ENCODE data around the gene DCANP1.

GRCh38 chr5:134151488-134152740, 24.8 kb downstream of the SKP1 start:
- PRO-cap = no peak

DNA sequence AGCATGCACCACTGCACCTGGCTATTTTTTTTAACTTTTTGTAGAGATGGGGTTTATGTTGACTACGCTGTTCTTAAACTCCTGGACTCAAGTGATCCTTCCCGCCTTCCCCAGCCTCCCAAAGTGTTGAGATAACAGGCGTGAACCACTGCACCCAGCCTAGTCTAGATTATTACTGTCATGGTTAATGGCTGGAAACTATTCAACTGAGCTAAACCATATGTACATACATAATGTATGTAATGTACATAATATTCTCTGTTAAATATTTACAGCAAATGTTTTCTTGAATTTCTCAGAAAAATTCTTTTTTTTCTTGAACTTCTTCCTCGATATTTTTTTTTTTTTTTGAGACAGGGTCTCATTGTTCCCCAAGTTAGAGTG, 21.3 kb downstream of the PPP2CA start:
- PRO-cap = no peak

- PRO-cap = no peak
Measured at GRCh38 chr5:134241963-134242535, 16.2 kb upstream of the PPP2CA start.

DNA sequence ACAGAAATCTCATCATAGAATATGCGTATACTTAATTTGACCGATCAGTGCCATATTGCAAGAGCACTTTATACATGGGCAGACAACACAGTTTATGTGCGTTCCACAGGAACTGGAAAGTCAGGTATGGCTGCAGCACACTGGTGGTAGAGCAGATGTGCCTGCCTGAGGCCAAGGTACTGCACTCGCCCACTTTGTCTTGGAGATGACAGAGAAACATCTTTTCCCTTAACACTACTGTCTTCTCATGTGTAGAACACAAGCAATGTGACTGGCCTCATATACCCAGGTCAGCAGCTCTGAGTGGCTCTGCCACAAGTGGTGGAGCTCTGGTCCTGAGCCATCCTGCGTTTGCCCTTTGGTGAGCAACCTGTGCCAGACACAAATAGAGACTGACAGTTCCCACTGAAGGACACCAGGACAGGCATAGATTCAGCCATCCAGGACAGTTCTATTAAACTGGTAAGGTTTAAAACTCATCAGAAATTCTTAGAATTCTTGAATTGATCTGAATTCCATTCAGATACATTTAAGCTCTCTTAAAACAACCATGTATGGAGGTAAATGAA, 21.0 kb upstream of the PPP2CA start:
- PRO-cap = no peak

- PRO-cap = no peak
Measured at GRCh38 chr5:134279393-134280167, 53.7 kb upstream of the PPP2CA start.

GRCh38 chr5:134503235-134503784, 22.2 kb upstream of the JADE2 start:
- PRO-cap = unidirectional peak, plus-strand start at chr5:134503649

- PRO-cap = no peak
Measured at GRCh38 chr5:134511730-134512552, 13.5 kb upstream of the JADE2 start.

GRCh38 chr5:134638619-134639274, 6.1 kb upstream of the SAR1B start:
- PRO-cap = no peak

GRCh38 chr5:134780717-134781405, 22.3 kb downstream of the DDX46 start:
- PRO-cap = no peak

DNA sequence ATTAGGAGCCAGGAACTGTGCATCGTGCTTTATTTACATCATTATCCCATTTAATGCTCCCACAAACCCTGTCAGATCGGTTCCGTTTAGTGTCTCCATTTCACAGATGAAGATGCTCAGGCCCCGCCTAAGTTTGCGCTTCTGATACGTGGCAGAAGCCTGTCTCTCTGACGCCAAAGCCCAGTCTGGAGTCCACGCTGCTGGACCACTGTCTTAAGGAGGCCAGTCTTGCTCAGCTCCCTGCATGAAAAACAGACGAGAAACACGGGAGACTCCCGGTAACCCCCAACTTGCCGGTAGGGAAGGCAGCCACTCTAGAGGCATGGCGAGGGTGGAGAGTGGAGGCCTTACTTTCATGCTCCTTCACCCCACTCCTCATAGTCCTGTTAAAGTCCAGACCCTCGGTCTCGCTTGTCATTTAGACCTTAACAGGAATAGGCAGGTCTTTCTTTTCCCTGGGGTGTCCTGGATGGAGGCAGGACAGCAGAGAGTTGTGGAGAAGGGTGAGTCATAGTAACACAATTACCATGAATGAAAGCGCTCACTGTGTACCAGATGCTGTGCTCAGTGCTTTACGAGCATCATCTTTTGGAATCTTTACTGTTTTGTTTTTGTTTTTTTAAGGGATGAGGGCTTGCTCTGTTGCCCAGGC, 848 bp downstream of the TXNDC15 start:
- PRO-cap = bidirectional peak, plus-strand start at position 176 of the sequence, minus-strand start at position 102 of the sequence

DNA sequence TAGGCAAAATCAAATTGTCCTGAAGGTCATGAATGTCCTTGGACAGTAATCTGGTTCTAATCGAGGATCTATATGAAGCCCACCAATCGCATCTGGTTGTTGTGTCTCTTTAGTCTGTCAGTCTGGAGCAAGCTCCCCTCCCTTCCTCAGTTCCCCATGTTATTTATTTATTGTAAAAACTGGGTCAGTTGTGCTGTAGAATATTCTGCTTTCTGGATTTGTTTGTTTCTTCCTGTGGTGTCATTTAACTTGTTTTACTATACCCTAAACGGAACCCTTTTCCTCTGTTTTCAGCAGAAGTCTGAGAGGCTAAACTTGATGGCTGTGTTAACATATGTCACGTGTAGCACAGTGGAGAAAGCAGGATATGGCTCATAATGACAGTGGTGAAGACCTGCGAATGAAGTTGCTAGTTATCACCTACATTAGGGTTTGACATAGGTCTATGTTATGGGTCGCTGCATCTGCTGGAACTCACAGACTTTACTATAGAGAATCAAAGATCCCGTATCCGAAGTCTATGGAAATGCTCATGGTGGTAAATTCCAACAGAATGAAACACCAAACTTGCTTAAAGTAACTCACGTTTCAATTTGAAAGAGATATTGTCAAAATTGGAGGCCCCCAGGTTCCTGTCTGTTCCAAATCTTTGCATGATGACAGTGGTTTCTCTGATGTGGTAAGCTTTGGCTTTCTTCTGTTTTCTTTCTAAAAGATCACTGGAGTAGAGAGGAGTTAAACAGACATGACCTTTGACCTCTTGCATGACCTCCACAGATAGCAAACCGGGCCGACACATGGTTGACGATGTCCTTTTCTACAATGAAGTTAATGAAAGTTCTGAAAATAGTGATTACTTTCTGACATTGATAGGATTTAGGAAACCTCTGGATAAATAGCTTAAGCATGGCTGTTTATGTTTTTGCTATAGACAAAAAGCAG, 3.3 kb upstream of the CATSPER3 start:
- PRO-cap = no peak

GRCh38 chr5:135029092-135030137, 4.6 kb downstream of the PITX1 start:
- PRO-cap = no peak

DNA sequence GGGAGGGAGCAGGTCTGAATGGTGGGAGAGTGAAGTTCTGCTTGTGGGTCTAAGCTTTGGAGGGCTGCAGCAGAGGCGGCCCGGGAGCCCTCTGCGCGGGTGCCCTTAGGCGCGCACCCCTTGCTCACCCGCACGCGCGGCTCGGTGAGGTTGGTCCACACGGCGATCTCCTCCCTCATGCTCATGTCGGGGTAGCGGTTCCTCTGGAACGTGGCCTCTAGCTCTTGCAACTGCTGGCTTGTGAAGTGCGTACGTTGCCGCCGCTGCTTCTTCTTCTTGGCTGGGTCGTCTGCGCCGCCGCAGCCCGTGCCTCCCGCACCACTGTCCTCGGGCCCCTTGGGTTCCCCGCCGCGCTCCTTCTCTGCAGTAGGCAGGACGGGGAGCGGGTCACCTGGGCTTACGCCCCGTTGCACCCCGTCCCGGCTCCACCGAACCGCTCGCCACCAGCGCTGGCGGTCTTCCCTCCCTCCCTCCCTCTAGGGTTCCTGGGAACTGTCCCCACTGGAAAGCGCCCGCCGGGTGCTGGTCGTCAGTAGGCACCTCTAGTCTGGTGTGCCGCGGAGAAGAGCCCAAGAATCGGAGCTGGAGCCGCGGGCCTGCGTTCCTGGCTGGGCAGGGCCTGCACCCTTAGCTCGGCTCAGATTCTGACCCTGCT, 2.8 kb downstream of the PITX1 start:
- PRO-cap = no peak

- PRO-cap = no peak
Measured at GRCh38 chr5:135334096-135335289, 64.5 kb downstream of the MACROH2A1 start.

GRCh38 chr5:135391394-135391765, 7.7 kb downstream of the MACROH2A1 start:
- PRO-cap = no peak

- PRO-cap = no peak
Measured at GRCh38 chr5:135447150-135447700, at the start of gene DCANP1. Gene DCANP1 (minus strand): TSS chr5:135447348.

DNA sequence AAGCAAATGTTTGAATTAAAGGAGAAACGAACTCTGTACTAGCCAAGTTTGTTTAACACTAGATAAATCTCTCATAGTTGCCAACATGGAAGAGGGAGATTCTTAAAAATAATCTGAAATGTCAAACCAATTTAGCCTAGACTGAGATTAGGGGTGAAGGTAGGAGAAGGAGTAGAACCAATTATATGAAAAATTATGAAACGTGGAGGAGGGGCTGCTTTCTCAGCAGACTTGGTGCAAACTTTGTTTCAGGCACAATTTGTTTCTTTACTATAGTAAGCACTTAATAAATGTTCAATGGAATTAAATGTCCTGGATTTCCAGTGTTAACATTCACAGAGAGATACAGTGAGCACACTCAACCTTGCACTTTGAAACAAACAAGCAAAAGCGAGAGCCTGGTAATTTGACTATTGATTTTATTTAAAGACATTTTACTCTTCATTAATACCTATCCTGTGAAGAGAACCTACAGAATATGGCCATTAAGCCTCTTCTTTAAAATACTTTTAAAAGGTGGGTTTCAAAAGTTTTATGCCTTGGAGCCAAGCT, 992 bp downstream of the LECT2 start:
- PRO-cap = no peak

DNA sequence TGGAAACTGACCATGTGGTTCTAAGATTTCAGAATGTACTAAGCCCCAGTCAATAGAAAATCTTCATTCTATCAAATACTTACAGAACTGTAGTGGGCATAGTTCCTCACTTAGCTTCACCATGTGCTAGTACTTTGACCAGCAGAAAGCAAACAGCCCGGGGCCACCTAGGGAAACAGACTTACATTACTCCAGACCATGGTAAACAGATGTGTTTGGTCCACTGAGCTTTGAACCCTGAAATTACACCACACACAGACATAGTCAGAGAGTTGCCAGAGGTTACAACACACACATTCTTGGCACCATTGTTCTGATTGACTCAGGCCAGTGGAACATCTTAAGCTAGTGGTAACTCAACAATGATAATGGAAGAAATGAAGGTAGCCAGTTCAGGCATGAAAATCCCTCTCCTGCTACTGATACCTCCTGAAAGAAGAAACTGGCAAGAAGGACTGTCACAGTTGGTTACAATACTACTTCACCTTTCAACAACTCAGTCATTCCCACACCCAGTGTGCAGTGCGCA, 18.6 kb upstream of the LECT2 start:
- PRO-cap = no peak

GRCh38 chr5:135990393-135991179, 35.8 kb upstream of the LECT2 start:
- PRO-cap = no peak

- PRO-cap = no peak
Measured at GRCh38 chr5:136020547-136021115, 8.2 kb upstream of the TGFBI start.